ENCODE data around the genes TMEM235 and CYTH1.

DNA sequence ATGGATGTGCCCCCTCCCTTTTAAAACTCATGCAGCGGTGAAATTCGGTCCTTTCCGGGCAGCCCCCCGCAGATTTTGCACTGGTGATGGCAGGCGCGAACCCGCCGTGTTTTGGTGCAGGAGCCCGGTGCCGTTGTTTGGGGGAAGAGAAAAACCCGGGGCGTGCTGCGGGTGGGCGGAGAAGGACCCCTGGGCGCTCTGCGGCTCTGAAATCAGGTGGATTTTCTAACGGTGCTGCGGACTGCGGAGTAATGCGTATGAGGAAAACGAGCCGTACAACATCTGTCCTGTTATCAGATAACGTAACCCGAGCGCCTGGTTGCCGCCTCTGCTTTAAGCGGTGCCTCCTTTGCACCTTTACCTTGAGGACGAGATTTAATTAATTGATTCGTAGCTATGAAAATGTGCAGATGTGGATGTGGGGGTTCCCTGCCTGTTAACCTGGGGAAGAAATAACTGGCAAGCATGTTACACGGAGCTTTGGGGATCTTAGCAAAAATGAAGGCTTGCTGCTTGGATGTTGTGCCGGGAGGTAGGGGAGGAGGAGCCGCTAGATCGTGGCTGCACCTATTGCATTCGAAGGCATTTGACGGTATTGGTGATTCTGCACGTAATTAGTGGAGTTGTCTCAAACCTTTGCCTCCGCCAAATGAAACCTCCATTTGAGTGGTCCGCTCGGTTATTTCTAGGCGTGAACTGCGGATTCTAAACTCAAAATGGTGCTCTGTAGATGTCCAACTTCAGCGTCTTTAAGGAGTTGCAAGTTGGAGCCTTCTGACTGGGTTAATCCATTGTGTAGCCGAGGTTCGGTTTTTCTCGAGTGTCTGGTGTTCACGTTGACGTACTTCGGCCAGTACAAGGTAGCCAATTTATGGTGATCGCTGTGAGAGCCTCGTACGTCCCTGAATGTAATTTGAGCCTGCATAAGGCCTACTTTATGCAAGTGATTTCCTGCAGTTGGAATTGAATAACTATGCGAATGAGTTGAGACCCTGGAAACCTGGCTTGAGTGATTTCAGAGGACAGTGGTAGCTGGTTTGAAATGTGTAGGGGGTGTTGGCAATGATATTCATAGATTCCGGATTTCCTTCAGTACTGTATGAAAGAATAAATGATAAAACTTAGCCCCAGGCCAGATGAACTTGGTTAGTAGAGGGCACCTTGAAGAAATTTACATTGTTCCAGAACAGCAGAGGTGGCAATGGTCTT, 1.4 kb downstream of the TNRC6C start:
- PRO-cap, result no peak

- PRO-cap, result no peak
Measured at GRCh38 chr17:78138941-78139548, 7.1 kb upstream of the C17orf99 start.

- PRO-cap, result no peak
Measured at GRCh38 chr17:78231570-78232649, at the start of gene TMEM235. Gene TMEM235 (plus strand): TSS chr17:78231631.

GRCh38 chr17:78256350-78257221, 25.2 kb downstream of the TMEM235 start:
- PRO-cap, result no peak

- PRO-cap, result unidirectional peak, minus-strand start at chr17:78317596
Measured at GRCh38 chr17:78317417-78318109, 42.3 kb downstream of the SOCS3 start.

- PRO-cap, result bidirectional peak, plus-strand start at chr17:78323305, minus-strand start at chr17:78323208
Measured at GRCh38 chr17:78322591-78323473, 37.0 kb downstream of the SOCS3 start.

DNA sequence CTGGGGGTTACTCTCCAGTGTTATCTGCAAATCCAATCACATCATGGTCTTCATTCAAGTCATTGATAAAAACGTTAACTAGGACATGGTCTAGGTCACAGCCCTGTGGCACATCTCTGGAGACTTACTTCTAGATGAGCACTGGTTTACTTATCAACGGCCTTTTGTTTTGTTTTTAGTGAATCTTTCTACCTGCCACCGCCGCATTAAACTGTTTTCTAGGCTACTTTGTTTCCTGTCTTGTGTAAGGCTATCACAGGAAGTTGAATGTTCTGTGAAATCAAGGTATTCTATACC, 27.0 kb downstream of the SOCS3 start:
- PRO-cap, result no peak

GRCh38 chr17:78430985-78431429, 52.6 kb downstream of the PGS1 start:
- PRO-cap, result no peak

GRCh38 chr17:78530003-78530564, 47.1 kb downstream of the DNAH17 start:
- PRO-cap, result no peak

DNA sequence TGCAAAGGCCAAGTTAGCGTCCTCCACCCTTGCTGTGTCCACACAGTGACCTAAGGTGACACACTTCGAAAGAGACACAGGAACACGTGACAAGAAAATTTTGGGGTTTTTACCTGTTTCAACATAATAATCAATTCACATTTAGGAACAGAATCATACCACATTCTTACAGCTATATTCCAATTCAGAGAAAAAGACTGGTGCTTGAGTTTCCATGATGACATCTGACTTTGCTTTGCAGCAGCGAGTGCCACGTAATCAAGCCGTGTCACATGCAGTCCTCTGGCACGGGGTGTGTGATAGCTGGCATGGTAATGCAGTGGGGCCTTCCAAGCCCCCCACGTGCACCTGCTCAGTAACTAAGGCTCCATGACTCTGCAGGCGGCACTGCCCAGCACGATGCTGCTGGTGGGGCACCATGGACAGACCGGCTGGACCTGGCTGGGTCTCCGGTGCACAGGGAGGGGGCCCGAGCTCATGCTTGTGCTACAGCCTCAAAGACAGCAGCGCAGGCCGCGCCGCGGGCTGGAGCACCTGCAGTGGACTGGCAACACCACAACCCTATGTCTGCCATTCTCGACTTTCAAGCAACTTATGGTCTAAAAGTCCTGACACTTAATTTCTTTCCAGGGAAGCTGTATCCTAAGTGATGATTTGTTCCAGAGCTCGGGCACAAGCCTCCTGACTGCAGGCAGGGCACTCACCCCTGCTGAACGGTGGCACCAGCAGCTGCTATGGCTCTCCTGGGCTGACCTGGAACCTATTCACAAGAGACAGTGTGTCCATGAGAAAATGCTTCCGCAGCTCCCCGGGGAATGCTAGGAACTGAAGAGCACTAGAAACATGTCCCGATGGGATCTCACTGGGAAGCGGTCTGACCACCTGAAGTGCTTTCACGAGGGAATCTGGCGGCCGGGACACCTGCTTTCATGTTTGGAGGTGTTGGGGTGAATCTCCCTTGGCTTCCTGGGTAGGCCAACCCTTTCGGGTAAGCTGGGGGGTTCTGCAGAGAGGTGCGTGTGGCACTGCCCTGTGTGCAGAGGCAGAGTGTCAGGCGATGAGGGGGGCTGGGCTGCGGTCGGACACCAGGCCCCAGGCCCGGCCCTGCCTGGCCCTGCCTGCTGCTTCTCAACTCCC, 99.5 kb upstream of the DNAH17 start:
- PRO-cap, result unidirectional peak, plus-strand start at position 518 of the sequence

DNA sequence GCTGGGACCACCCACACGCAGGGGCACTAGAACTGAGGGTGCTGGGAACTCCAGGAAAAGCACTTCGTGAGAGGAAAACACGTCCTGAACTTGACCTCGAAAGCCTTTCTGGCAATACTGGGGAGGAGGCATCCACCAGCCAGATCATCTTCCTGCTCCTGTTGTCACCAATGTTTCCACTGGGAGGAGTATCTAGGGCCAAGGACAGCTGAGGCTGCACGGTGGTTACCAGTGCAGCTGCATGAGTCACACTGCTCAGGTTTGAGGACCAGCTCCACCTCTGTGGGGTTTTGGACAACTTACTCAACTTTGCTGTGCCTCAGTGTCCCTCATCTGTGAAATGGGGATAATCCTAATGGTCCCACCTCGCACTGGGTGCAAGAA, 100.4 kb upstream of the DNAH17 start:
- PRO-cap, result no peak

DNA sequence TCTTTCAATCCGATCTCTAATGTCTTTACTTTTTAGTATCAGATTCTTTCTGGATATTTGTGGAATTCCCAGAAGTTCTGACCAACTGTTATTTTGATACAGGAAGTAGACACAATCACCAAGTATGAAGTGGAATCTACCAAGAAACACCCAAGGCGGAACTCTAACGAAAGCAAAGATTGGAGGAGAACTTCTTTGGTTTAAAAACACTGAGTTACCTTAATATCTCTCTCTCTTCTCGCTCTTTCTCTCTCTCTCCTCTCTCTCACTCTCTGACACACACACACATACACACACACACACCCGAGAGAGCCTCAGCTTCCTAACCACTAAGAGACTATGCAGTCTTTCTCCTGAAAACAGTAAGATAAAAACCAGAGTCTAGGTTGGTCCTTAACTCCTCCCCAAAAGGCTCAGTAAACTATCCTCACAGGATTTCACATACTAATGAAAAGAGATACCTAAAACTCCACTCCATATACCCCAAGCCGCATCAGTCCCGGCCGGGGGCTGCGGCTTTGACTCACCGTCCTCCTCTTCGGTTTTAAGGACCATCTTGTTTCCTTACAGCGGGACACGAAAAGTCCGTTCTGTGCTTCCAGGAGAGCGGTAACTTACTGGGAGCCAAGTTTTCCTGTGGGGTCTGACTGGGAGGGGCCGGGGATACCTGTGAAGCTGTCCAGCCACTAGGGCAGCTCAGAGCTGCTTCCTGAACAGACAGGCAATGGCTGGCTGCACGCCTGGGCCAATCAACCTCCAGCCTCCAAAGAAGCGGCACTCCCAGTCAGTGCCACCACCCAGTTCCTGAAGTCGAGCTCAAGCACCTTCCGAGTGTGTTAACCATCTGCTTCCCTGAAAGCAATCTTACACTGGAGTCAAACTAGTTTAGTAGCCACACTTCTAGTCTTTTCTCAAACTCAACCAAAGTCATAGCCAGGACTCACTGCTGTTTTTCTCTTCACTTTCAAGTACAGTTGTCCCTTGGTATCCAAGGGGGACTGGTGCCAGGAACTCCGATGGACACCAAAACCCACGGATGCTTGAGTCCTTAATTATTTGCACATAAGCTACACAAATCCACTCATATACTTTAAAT, 45.6 kb downstream of the CYTH1 start:
- PRO-cap, result bidirectional peak, plus-strand start at position 790 of the sequence, minus-strand start at position 616 of the sequence

- PRO-cap, result no peak
Measured at GRCh38 chr17:78769323-78769684, 12.8 kb downstream of the CYTH1 start.

- PRO-cap, result bidirectional peak, plus-strand start at chr17:78782587, minus-strand start at chr17:78782297
Measured at GRCh38 chr17:78782039-78782432, at the start of gene CYTH1. Gene CYTH1 (minus strand): TSS chr17:78782273.

GRCh38 chr17:78816630-78817068, 24.0 kb downstream of the USP36 start:
- PRO-cap, result no peak

DNA sequence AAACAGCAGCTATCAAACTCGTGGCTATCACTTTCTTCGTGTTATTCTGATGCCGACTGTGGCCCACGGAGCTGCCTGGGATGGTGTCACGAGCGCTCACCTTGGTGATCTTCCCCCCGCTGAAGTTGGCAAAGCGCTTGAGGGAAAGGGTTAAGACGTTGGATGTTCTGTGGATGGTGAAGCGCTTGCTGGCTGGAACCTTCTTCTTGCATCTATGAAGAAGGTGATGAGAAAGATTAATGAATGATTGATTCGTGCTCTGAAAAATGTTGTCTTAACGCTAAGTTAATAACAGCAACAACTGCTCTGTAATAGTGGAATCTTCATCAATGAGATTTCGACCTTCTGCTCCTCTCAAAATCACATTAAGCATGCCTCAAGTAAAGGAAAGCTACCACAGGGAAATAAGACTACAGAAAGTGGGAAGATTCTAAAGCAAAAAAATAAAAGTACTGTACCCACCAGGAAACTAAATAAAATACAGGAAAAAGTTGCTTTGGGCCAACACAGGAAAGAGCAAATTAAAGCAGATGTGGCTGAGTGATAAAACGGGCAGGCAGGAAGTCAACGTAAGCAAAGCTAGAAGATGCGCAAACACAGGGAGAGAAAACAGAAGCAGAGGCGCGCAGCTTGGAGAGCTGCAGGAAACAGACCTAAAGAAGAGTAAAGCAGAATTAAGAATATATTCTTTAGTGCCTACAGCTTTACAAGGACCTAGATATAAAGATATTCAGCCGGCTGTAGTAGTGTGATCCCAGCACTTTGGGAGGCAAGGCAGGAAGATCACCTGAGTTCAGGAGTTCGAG, 21.8 kb downstream of the USP36 start:
- PRO-cap, result unidirectional peak, plus-strand start at position 612 of the sequence

GRCh38 chr17:78853494-78854394, 13.1 kb upstream of the USP36 start:
- PRO-cap, result no peak

GRCh38 chr17:78876866-78877465, 26.0 kb downstream of the CEP295NL start:
- PRO-cap, result no peak

GRCh38 chr17:78881628-78882241, 21.3 kb downstream of the CEP295NL start:
- PRO-cap, result no peak

DNA sequence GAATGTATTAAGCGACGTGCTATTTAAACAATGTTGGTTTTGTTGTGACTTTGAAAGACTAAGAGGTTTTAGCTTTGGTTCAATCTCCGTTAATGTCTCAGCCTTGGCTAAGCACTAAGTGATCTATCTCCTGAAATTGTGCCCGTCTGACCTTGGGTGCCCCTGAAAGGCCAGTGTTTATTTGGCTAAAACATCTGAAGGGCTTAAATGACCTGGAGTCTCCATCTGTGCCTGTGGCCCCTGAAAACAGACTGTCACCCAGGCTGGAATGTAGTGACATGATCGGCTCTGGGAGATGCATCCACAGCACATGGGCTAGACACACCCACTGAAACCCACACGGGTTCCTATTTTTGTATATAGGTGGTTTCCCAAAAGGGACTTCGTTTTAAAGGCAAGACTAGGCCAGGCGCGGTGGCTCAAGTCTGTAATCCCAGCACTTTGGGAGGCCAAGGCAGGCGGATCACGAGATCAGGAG, 13.5 kb downstream of the CEP295NL start:
- PRO-cap, result no peak

Measured in bile duct (tissue), 1 donor.